ENCODE data around the genes GMPR2 and ADCY4.

DNA sequence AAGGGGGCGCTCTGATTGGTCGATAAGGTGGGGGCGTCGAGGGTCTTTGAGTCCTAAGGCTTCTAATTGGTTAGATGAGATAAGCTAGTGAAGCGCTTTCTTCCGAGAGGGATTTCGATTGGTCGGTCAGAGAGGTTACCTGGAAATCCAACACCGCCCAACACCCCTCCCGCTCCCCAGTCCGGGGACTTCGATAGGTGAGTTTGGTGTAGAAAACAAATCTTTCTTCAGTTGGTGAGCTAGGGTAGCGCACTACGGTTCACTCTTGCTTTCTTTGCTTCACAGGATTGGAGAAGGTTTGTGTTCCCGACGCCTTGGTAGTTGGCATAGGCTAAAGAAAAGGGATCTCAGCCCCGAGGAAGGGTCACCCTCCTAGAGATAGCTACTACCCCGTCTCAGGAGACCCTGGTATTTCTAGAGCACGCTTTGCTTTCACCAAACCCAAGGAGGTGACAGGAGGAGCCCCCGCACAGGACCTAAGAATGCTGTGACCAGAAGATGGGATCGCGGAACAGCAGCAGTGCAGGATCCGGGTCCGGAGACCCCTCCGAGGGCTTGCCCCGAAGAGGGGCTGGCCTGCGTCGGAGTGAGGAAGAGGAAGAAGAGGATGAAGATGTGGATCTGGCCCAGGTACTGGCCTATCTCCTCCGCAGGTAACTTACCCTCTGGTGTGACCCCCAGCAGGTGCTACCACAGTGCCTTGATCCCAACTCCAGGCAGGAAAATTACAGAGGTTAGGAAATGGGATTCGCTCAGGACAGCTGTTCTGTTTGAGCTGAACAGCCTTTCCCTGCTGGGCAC is 548 bp upstream of the NRL start:
- PRO-cap: bidirectional peak, plus-strand start at position 179 of the sequence, minus-strand start outside the sequence

GRCh38 chr14:24181852-24182334 is 6.7 kb downstream of the IPO4 start:
- PRO-cap: no peak

GRCh38 chr14:24183160-24183882 is 5.3 kb downstream of the IPO4 start:
- PRO-cap: no peak

- PRO-cap: bidirectional peak, plus-strand start at chr14:24232454, minus-strand start at chr14:24232363; bidirectional peak, plus-strand start at chr14:24232929, minus-strand start at chr14:24232849
Measured at GRCh38 chr14:24232249-24233136, at the start of gene GMPR2. Gene GMPR2, plus strand, starts transcription at chr14:24232929.

- PRO-cap: no peak
Measured at GRCh38 chr14:24233137-24233346, 313 bp downstream of the GMPR2 start.

GRCh38 chr14:24258889-24259822 is 3.8 kb downstream of the TGM1 start:
- PRO-cap: no peak

- PRO-cap: no peak
Measured at GRCh38 chr14:24300276-24300990, 783 bp downstream of the NOP9 start.

DNA sequence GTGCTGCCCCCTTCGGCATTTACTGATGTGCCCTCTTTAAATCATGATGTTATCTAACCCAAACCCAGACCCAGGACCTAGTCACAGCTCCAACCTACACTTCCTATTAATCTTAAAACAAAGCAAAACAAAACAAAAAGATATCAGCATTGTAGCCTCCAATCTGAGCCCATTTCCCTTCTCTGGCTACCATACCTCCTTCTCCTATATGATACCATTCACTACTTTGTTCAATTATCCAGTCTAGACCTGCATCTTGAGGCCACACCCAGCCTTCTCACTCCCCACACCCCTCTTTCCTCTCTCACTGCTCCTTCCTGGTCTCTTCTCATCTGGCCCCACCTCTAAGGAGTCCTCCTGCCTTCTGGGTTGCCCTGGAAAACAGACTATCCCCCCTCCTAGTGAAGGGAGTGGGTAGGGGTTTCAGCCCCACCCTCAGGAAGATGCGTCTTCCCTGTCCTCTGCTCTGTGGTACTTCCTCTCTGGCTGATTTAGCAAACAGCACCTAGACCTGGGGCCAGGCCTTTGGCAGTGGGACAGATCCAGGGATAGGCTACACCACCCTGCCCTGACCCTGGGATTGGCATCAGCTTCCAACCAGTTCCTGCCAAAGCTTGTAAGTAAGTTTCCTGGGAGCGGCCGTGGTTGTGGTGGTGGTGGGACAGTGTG is 3.2 kb downstream of the LTB4R start:
- PRO-cap: no peak

DNA sequence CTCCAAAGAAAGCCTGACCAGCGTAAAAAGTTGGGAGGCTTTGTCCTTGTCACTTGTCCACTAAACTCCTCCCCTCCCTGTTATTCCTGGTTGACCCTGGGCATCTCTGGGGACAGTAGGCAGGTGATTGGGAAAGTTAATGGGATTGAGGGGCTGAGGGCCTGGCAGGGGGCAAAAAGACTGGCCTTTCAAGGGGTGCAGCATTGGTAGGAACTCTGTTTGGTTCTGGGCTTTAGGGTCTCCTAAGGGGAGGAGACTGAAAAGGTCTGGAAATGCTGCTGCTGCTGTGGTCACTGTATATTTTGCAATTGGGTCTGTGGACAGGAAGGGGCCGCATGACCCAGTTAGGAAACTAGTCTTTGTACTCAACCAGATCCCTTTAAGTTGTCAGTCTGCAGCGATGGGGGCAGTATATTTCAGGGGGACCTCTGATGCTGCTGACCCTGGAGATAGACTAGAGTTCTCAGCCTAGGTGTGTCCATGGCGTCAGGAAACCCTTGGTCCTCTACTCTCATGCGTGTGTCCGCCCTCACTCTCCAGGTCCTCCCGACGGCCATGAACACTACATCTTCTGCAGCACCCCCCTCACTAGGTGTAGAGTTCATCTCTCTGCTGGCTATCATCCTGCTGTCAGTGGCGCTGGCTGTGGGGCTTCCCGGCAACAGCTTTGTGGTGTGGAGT is 3.9 kb downstream of the LTB4R start:
- PRO-cap: no peak

- PRO-cap: no peak
Measured at GRCh38 chr14:24321992-24322509, 10.7 kb downstream of the LTB4R start.

GRCh38 chr14:24334414-24335344 is at the start of gene ADCY4:
Gene ADCY4, minus strand, starts transcription at chr14:24335071.
- PRO-cap: unidirectional peak, minus-strand start at chr14:24335009; unidirectional peak, minus-strand start at chr14:24335071

- PRO-cap: no peak
Measured at GRCh38 chr14:24374189-24374514, 6.2 kb downstream of the NFATC4 start.

DNA sequence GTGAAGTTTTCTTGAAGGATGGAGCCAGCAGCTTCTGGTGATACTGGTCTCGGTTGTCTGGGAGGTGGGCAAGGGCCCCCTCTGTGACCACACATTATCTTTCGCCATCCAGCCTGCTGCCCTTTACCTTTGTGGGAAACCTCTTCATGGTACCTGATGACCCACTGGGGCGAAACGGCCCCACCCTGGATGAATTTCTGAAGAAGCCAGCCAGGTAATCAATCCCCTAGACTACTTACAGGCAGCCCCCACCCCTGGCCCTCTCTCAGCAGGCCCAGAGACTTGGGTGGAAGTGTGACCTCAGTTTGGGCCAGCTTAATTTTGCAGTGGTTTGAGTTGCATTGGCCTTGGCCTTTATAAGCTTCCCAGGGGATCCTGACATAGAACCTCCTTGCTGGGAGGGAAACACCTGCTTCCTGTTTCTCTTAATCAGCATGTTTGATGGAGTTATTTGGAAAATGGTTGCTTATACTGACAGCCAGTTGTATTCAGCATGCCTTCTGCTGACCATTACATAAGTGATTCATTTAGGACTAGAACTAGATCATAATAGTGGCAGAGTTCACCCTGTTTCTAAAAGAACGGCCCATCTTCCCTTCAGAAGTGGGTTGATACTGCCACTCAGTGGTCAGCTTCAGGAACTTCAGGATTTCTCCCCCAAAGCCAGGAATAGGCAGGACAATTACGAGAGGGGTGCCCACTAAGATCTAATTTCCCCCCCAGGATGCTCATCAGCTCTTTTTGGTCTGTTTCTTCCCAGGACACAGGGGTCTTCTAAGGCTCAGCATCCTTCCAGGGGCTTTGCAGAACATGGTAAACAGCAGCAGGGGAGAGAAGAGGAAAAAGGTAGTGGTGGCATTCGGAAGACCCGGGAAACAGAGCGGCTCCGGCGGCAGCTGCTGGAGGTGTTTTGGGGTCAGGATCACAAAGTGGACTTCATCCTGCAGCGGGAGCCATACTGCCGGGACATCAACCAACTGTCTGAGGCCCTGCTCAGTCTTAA is 6.0 kb downstream of the SDR39U1 start:
- PRO-cap: no peak

GRCh38 chr14:24816047-24816911 is 182.3 kb upstream of the GZMB start:
- PRO-cap: no peak

DNA sequence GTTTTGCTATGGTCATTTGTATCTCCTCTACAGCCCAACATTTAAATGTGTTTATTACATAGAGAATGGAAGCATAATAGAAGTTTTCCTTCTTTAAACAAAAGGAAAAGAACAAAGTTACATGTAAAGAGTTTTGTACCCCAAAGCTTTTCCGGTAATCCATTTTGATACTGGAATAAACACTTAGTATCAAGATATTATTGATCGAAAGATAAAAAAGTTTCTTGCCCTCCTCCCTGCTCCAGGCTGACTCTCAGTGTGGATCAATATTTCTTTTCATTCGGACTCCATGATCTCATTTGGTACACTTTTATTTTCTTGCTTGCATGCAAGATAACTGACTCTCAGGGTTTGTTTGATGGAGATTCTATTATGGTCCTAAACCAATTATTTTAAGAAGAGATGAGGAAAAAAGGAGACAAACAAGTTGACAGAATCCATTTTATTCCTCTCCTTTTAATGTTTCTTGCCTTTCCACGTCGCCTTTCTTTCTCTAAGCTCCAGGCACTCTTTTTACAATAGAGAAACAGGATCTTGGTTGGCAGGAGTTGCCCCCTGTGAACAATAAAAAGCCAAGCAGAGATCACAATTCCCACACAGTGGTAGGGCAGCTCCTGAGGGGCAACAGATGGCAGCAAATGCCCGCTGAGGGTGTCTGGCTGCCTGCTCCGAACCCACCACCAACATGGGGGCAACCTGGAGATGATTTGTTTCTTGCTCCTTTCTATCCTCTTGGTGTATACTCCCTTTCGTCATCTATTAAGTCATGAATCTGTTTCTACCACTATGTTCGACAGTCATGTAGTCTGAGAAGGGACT is 170.5 kb downstream of the STXBP6 start:
- PRO-cap: no peak

- PRO-cap: no peak
Measured at GRCh38 chr14:26415563-26416047, 182.2 kb downstream of the NOVA1 start.

- PRO-cap: bidirectional peak, plus-strand start at chr14:26597033, minus-strand start at chr14:26596979
Measured at GRCh38 chr14:26596388-26597104, 1.3 kb downstream of the NOVA1 start.

- PRO-cap: no peak
Measured at GRCh38 chr14:28281087-28281708, 485.4 kb upstream of the FOXG1 start.

- PRO-cap: no peak
Measured at GRCh38 chr14:30936254-30936786, 62.0 kb downstream of the COCH start.

GRCh38 chr14:31018350-31019184 is 6.9 kb upstream of the AP4S1 start:
- PRO-cap: no peak